ENCODE data around the gene KCNJ13.

- RAMPAGE, long total RNA, result no peak
- RRBS, 2 experiments, result no CpG with 5 or more reads among the region's 4 CpGs
CAGE:
- cytosol, long polyA minus RNA, result no peak
- cytosol, long polyA plus RNA, result no peak
- long polyA plus RNA, result no peak
- nucleolus, long total RNA, result no peak
- nucleus, long polyA plus RNA, result no peak
- nucleus, long total RNA, result no peak
Measured at GRCh38 chr2:231667591-231667858, 40.8 kb upstream of the PTMA start.

GRCh38 chr2:231791498-231792243, 5.4 kb downstream of the COPS7B start:
- RAMPAGE, long total RNA, result no peak
- RRBS, 2 experiments, result no CpG with 5 or more reads among the region's 6 CpGs
CAGE:
- cytosol, long polyA minus RNA, result no peak
- cytosol, long polyA plus RNA, result no peak
- long polyA plus RNA, result no peak
- nucleolus, long total RNA, result no peak
- nucleus, long polyA plus RNA, result no peak
- nucleus, long total RNA, result no peak

DNA sequence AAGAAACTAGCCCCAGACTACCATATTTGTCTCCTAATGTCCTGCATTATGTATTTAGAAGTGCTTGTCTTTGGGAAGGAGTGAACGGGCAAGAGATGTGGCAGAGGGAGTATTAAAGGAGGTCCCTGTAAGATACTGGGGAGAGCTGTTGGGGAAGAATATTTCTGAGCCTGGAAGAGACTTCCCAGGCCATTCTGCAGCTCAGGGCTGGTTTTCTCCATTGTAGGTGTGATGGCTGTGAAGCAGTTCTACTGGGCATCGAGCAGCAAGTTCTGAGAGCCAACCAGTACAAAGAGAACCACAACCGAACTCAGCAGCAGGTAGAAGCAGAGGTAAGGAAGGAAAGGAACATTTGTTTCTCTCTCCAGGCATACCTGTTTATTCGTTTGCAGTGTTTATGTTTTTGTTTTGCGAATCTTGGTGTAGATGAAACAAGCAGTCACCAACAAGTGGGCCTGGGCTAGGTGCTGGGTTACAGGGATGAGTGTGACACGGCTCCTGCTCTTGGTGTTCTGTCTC, 12.4 kb downstream of the COPS7B start:
- RAMPAGE, long total RNA, result no peak
- RRBS, 2 experiments, result no CpG with 5 or more reads among the region's 6 CpGs
CAGE:
- cytosol, long polyA minus RNA, result no peak
- cytosol, long polyA plus RNA, result no peak
- long polyA plus RNA, result no peak
- nucleolus, long total RNA, result no peak
- nucleus, long polyA plus RNA, result no peak
- nucleus, long total RNA, result no peak

- RAMPAGE, long total RNA, result no peak
- RRBS, 2 experiments, result 1 to 2% methylated on average over 8 to 13 of the region's 64 CpGs
CAGE:
- cytosol, long polyA minus RNA, result no peak
- cytosol, long polyA plus RNA, result no peak
- long polyA plus RNA, result no peak
- nucleolus, long total RNA, result no peak
- nucleus, long polyA plus RNA, result no peak
- nucleus, long total RNA, result no peak
Measured at GRCh38 chr2:231924911-231925764, 1.1 kb downstream of the NPPC start.

DNA sequence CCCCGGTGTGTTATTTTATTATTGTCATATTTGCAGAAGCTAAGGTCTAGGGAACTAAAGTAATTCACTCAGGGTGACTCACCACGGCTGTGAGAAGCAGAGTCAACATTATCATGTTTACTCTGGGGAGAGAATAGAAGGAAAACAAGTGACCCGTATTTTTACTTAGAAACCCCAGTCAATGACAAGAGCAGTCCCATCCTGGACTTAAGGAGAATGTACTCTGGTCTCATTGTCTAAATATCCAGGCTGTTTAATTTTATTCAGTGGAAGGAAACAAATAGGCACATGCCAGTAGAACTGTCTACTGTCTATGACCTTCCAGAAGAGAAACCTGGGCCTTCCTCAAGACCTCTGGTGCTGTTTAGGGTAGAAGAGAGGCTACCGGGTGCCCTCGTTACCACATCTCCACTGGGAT, 77.4 kb upstream of the ALPP start:
- RAMPAGE, long total RNA, result no peak
- RRBS, 2 experiments, result no CpG with 5 or more reads among the region's 5 CpGs
CAGE:
- cytosol, long polyA minus RNA, result no peak
- cytosol, long polyA plus RNA, result no peak
- long polyA plus RNA, result no peak
- nucleolus, long total RNA, result no peak
- nucleus, long polyA plus RNA, result no peak
- nucleus, long total RNA, result no peak

- RAMPAGE, long total RNA, result no peak
- RRBS, 2 experiments, result no CpG with 5 or more reads among the region's 100 CpGs
CAGE:
- cytosol, long polyA minus RNA, result no peak
- cytosol, long polyA plus RNA, result no peak
- long polyA plus RNA, result no peak
- nucleolus, long total RNA, result no peak
- nucleus, long polyA plus RNA, result no peak
- nucleus, long total RNA, result no peak
Measured at GRCh38 chr2:232502646-232503951, 15.5 kb upstream of the ECEL1 start.

DNA sequence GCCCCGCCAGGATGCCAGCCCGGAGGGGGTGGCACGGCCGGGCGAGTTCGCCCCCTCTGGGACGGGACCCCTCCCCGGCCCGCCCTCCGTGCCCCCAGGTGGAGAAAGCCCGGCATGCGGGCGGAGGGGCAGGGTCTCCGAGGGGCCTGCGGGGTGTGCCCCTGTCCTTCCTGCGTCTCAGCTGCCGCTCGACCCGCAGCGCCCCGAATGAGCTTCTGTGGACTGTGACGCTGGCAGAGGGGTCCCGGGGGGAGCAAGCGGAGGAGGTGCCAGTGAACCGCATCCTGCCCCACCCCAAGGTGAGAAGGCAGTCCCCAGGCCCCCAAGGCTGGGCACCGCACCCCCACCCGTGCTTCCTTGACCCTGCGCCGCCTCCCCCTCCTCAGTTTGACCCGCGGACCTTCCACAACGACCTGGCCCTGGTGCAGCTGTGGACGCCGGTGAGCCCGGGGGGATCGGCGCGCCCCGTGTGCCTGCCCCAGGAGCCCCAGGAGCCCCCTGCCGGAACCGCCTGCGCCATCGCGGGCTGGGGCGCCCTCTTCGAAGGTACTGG, 2.2 kb downstream of the PRSS56 start:
- RAMPAGE, long total RNA, result no peak
- RRBS, 2 experiments, result 12 to 23% methylated on average over 17 to 21 of the region's 46 CpGs
CAGE:
- cytosol, long polyA minus RNA, result no peak
- cytosol, long polyA plus RNA, result no peak
- long polyA plus RNA, result no peak
- nucleolus, long total RNA, result no peak
- nucleus, long polyA plus RNA, result no peak
- nucleus, long total RNA, result no peak

GRCh38 chr2:232605798-232606393, 27.5 kb upstream of the EFHD1 start:
- RAMPAGE, long total RNA, result no peak
- RRBS, 2 experiments, result 2 to 3% methylated on average over 10 to 14 of the region's 43 CpGs
CAGE:
- cytosol, long polyA minus RNA, result no peak
- cytosol, long polyA plus RNA, result no peak
- long polyA plus RNA, result no peak
- nucleolus, long total RNA, result no peak
- nucleus, long polyA plus RNA, result no peak
- nucleus, long total RNA, result no peak

- RAMPAGE, long total RNA, result no peak
- RRBS, 2 experiments, result no CpG with 5 or more reads among the region's 6 CpGs
CAGE:
- cytosol, long polyA minus RNA, result no peak
- cytosol, long polyA plus RNA, result no peak
- long polyA plus RNA, result no peak
- nucleolus, long total RNA, result no peak
- nucleus, long polyA plus RNA, result no peak
- nucleus, long total RNA, result no peak
Measured at GRCh38 chr2:232624191-232625159, 8.9 kb upstream of the EFHD1 start.

GRCh38 chr2:232668008-232668709, 29.0 kb upstream of the GIGYF2 start:
- RAMPAGE, long total RNA, result no peak
- RRBS, 2 experiments, result no CpG with 5 or more reads among the region's 13 CpGs
CAGE:
- cytosol, long polyA minus RNA, result no peak
- cytosol, long polyA plus RNA, result no peak
- long polyA plus RNA, result no peak
- nucleolus, long total RNA, result no peak
- nucleus, long polyA plus RNA, result no peak
- nucleus, long total RNA, result no peak

DNA sequence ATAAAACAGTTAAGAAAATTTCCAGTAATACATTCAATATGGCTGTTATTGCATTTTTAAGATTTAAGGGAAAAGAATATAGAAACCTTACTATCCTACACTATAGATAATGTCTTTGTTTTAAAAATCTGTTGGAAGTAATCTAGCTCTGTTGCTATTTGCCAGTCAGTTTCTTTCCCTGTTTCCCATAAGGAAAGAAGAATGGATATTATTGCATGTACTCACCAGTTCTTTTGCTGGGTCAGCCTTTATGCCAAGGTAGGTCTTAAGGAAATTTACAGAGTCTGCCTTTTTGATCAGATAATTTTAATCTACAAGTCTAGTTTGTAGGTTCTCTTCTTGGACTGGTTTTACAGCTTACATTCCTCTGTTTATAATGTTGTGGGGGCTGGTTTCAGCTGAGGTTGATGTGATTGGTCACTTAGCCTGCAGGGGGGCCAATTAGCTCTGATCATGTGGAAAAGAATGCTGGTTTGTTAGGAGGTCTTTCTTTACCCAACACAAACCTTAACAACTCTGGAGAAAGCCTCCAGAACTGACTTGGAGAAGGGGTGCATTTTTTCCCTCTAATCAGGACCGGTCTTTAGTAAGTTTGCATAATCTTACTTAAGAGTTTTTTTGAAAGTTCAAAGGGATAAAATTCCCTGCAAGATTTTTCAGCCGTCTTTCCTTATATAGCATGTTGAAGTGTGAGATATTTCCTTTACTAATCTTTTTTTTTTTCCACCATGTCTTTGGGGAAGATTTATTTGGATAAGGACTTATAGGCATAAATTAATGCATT, at the start of gene KCNJ13:
TSS of gene KCNJ13 (minus strand) at position 346 of the 784 bp plus-strand sequence.
- RAMPAGE, long total RNA, result no peak
- RRBS, 2 experiments, result no CpG with 5 or more reads among the region's 2 CpGs
CAGE:
- cytosol, long polyA minus RNA, result no peak
- cytosol, long polyA plus RNA, result no peak
- long polyA plus RNA, result no peak
- nucleolus, long total RNA, result no peak
- nucleus, long polyA plus RNA, result no peak
- nucleus, long total RNA, result no peak

- RAMPAGE, long total RNA, result no peak
- RRBS, 2 experiments, result 96 to 98% methylated on average over 4 of the region's 13 CpGs
CAGE:
- cytosol, long polyA minus RNA, result no peak
- cytosol, long polyA plus RNA, result no peak
- long polyA plus RNA, result no peak
- nucleolus, long total RNA, result no peak
- nucleus, long polyA plus RNA, result no peak
- nucleus, long total RNA, result no peak
Measured at GRCh38 chr2:232832581-232833222, 37.4 kb upstream of the SNORC start.

GRCh38 chr2:232890817-232891678, 21.0 kb downstream of the SNORC start:
- RAMPAGE, long total RNA, result no peak
- RRBS, 2 experiments, result no CpG with 5 or more reads among the region's 26 CpGs
CAGE:
- cytosol, long polyA minus RNA, result no peak
- cytosol, long polyA plus RNA, result no peak
- long polyA plus RNA, result no peak
- nucleolus, long total RNA, result no peak
- nucleus, long polyA plus RNA, result no peak
- nucleus, long total RNA, result no peak

GRCh38 chr2:232979554-232980064, 33.4 kb downstream of the NGEF start:
- RAMPAGE, long total RNA, result no peak
- RRBS, 2 experiments, result no CpG with 5 or more reads among the region's 7 CpGs
CAGE:
- cytosol, long polyA minus RNA, result no peak
- cytosol, long polyA plus RNA, result no peak
- long polyA plus RNA, result no peak
- nucleolus, long total RNA, result no peak
- nucleus, long polyA plus RNA, result no peak
- nucleus, long total RNA, result no peak

DNA sequence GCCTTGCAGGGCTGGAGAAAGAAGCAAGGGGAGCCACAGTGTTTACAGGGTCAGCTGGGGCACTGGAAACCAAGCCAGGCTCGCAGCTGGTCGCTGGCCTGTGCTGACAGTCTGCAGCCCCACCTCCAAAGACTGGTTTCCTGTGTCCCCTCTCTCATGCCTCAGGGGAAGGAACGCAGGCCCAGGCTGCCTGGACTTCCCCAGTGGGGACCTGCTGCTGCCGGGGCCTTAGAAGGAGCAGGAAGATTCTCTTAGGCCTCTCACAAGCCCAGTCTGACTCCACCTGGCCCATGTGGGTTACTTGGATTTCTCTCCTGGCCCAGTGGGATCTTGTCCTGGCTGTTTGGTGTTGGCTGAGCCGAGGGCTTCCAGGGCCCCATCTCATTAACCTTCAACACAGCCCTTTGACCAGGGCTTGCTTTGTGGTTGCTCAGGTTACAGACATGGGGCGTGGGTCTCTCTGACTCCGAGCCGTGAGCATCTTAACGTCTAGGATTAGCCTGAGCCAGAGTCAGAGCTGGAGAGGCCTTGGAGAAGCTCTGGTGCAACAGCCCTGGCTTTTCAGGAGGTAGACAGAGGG, 1.8 kb downstream of the INPP5D start:
- RAMPAGE, long total RNA, result no peak
- RRBS, 2 experiments, result no CpG with 5 or more reads among the region's 9 CpGs
CAGE:
- cytosol, long polyA minus RNA, result no peak
- cytosol, long polyA plus RNA, result no peak
- long polyA plus RNA, result no peak
- nucleolus, long total RNA, result no peak
- nucleus, long polyA plus RNA, result no peak
- nucleus, long total RNA, result no peak

- RAMPAGE, long total RNA, result no peak
- RRBS, 2 experiments, result no CpG with 5 or more reads among the region's 26 CpGs
CAGE:
- cytosol, long polyA minus RNA, result no peak
- cytosol, long polyA plus RNA, result no peak
- long polyA plus RNA, result no peak
- nucleolus, long total RNA, result no peak
- nucleus, long polyA plus RNA, result no peak
- nucleus, long total RNA, result no peak
Measured at GRCh38 chr2:233079011-233080108, 19.2 kb downstream of the INPP5D start.

GRCh38 chr2:233133222-233133915, 73.2 kb downstream of the INPP5D start:
- RAMPAGE, long total RNA, result no peak
- RRBS, 2 experiments, result no CpG with 5 or more reads among the region's 3 CpGs
CAGE:
- cytosol, long polyA minus RNA, result no peak
- cytosol, long polyA plus RNA, result no peak
- long polyA plus RNA, result no peak
- nucleolus, long total RNA, result no peak
- nucleus, long polyA plus RNA, result no peak
- nucleus, long total RNA, result no peak

DNA sequence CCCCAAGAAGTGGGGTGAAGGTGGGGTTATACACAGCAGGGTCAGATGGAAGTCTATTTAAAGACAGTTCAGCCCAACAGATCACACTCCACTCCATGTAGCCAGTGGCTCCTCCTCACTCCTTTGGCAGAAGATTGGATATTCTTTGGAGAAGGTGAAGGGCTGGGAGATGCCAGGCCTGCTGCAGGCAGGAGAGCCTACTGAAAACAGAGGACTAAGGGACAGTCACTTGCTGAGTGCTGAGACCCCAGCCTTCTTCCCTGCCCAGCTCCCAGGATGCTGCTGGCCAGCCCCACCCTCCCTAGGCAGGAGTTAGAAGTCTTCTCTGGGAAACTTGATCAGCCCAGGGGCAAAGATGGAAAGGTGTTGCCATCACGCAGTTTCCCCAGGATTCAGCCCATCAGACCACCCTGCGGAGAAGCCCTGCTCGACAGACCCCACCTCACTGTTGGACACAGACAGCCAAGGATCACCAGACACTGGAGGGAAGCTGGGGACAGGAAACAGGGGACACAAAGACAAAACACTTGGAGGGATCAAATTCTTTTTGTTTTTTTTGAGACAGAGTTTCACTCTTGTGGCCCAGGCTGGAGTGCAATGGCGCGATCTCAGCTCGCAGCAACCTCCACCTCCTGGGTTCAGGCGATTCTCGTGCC, 93.6 kb downstream of the INPP5D start:
- RAMPAGE, long total RNA, result no peak
- RRBS, 2 experiments, result no CpG with 5 or more reads among the region's 8 CpGs
CAGE:
- cytosol, long polyA minus RNA, result no peak
- cytosol, long polyA plus RNA, result no peak
- long polyA plus RNA, result no peak
- nucleolus, long total RNA, result no peak
- nucleus, long polyA plus RNA, result no peak
- nucleus, long total RNA, result no peak

DNA sequence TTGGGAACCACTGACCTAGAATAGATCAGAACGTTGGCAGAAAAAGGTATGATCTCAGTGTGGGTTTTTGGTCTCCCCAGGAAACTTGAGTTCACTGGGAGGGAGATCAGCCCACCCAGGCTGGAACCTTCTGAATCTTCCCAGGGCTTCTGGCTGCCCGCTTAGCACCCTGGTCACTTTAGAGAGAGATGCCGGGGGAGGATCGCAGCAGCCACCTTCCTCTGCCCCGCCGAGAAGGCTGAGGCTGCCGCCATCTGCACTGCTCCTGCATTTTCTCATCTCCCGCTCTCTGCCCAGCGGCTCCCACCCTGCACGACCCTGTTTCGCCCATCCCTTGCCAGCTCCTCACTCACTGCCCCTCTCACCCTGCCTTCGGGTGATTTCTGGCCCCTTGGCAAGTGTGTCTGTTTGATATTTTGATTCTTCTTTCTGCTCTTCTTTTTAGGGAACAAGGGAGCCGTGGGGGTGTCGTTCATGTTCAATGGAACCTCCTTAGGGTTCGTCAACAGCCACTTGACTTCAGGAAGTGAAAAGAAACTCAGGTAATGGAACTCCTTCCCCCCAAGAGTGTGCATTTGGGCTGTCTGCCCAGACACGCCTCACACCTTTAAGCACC, 82.5 kb upstream of the ATG16L1 start:
- RAMPAGE, long total RNA, result no peak
- RRBS, 2 experiments, result no CpG with 5 or more reads among the region's 16 CpGs
CAGE:
- cytosol, long polyA minus RNA, result no peak
- cytosol, long polyA plus RNA, result no peak
- long polyA plus RNA, result no peak
- nucleolus, long total RNA, result no peak
- nucleus, long polyA plus RNA, result no peak
- nucleus, long total RNA, result no peak

- RAMPAGE, long total RNA, result no peak
- RRBS, 2 experiments, result no CpG with 5 or more reads among the region's 4 CpGs
CAGE:
- cytosol, long polyA minus RNA, result no peak
- cytosol, long polyA plus RNA, result no peak
- long polyA plus RNA, result no peak
- nucleolus, long total RNA, result no peak
- nucleus, long polyA plus RNA, result no peak
- nucleus, long total RNA, result no peak
Measured at GRCh38 chr2:233196373-233196707, 55.1 kb upstream of the ATG16L1 start.

Data from GM12878 (cell line).